Epithelial cell of esophagus (primary cell): Measurements from ENCODE around the genes SLC27A1 and INSL3.

- RRBS = 3% methylated on average over 7 of the region's 49 CpGs
These were observed 554 bp downstream of the TMEM221 start for GRCh38 chr19:17447721-17448507.

DNA sequence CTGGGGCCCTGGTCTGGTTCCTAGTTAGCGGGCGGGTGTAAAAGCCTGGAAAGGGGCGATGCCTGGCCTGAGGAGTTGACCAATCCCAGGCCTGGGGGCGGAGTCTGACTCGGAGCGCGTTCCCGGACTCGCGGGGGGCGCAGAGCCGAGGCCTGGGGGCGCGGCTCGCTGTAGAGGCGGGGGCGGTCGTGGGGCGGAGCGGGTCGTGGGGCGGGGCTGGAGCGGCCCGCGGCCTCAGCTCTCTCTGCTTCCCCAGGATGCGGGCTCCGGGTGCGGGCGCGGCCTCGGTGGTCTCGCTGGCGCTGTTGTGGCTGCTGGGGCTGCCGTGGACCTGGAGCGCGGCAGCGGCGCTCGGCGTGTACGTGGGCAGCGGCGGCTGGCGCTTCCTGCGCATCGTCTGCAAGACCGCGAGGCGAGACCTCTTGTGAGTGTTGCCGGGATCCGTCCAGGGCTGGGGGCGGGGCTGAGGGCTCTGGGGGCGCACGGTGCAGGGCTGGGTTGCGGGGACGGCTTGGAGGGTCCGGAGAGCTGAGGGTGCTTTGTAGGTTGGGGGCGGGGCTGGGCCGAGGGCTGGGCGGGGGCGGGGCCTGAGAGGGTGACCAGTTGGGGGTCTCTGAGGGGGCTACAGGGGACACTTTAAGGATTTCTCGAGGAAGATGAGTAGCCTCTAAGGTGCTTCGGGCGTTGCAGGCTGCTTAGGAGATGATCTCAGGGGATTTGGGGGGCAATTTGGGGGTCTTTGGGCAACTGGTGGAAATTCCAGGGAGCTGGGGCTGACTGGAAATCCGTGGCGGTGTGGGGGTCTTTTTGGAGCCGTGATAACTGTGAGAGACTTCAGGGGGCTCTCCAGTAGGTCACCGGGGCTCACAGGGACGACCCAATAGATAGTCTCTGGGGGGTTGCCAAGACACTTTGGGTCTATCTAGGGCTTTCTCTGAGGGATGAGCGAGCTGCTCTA lies at the start of gene SLC27A1:
SLC27A1 (plus strand) TSS at position 241 of the 958 bp plus-strand sequence.
- RRBS = 3% methylated on average over 6 of the region's 70 CpGs

DNA sequence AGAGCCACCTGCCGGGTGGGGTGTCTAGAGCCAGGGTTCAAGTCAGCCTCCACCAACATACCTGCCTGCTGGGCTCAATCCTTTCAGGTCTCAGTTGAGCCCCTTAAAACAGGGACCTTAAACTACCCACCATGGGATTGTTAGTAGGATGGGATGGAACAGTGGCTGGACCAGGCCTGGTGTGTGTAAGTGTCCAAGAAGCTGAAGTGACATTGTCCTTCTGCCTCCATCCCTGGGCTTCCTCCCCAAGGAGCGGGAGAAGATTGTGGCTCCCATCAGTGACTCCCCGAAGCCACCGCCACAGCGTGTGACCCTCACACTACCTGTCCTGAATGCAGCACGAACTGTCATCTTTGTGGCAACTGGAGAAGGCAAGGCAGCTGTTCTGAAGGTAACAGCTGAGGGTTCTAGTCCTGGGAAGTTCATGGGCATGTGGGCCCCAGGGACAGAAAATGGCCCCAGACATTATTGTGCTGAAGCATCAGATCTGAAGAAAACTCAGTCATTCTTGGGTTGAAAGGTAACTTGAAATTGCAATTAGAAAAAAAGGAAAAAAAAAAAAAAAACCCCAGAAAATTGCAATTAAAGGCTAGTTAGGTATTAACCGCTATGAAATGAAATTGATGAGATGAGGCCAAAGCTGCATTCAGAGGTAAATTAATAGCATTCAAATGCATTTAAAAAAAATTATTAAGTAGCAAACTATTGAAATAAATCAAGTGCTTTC lies 6.2 kb downstream of the PGLS start:
- RRBS = no CpG with 5 or more reads among the region's 7 CpGs

- RRBS = 100% methylated on average over 3 of the region's 13 CpGs
These were observed 22.4 kb downstream of the COLGALT1 start for GRCh38 chr19:17577837-17578280.

- RRBS = no CpG with 5 or more reads among the region's 24 CpGs
These were observed at the start of gene INSL3 for GRCh38 chr19:17821355-17821719. Gene INSL3 (minus strand): TSS chr19:17821519.

GRCh38 chr19:17836553-17837166 lies 11.1 kb downstream of the JAK3 start:
- RRBS = no CpG with 5 or more reads among the region's 9 CpGs

DNA sequence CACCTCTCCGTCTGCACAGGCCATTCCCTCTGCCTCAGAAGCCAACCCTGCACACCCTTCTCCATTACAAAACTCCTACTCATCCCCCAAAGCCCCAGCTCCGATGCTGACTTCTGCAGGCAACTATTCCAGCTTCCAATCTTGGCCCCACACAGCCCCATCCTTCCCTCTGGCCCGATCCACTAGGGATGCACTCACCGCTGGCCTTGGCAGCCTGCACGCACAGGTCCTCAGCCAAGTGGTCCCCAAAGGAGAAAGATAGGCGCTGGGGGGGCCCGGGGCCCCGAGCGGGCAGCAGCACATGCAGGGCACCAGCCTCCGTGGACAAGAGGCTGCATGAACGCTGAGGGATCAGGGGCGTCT lies 3.8 kb downstream of the JAK3 start:
- RRBS = no CpG with 5 or more reads among the region's 12 CpGs

DNA sequence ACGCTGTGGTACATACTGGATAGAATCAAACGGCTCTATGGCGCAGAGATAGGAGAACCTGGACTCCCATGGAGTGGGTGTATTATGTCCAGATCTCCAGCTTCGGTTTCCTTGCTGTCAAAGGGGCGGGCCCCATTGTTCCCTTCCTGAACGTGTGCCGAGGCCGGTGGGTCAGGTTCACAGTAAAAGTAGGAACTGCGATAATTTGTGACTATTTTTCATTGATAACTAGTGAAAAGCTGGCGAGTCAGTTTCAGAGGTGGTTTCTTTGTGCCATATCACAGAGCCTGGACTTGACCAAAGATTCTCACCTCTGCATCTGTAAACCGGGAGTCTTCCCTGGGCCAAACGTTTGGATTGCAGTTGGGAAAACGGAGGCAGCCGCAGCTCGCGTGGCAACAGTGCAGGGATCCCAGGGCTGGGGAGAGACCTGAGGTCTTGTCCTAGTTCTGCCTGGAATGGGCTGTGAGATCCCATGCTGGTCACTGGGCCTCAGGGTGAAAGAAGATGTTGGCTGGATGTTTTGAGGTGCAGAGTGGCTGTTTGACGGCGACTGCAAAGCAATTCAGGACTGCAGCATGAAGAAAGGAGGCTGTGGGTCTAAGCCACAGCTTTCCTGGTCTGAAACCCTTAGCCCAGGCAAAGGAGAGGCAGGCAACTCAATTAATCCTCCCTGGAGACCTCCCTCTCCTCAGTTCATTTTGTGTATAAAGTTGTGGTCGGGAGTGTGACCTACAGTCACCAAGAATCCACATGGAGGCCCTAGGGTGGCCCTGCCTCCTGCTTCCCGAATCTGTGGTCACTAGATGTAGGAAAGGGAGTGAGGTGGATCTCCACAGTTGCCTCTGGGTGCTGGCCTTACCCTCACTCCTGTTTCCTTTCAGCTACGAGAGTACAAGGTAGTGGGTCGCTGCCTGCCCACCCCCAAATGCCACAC lies 967 bp downstream of the RPL18A start:
- RRBS = no CpG with 5 or more reads among the region's 22 CpGs

DNA sequence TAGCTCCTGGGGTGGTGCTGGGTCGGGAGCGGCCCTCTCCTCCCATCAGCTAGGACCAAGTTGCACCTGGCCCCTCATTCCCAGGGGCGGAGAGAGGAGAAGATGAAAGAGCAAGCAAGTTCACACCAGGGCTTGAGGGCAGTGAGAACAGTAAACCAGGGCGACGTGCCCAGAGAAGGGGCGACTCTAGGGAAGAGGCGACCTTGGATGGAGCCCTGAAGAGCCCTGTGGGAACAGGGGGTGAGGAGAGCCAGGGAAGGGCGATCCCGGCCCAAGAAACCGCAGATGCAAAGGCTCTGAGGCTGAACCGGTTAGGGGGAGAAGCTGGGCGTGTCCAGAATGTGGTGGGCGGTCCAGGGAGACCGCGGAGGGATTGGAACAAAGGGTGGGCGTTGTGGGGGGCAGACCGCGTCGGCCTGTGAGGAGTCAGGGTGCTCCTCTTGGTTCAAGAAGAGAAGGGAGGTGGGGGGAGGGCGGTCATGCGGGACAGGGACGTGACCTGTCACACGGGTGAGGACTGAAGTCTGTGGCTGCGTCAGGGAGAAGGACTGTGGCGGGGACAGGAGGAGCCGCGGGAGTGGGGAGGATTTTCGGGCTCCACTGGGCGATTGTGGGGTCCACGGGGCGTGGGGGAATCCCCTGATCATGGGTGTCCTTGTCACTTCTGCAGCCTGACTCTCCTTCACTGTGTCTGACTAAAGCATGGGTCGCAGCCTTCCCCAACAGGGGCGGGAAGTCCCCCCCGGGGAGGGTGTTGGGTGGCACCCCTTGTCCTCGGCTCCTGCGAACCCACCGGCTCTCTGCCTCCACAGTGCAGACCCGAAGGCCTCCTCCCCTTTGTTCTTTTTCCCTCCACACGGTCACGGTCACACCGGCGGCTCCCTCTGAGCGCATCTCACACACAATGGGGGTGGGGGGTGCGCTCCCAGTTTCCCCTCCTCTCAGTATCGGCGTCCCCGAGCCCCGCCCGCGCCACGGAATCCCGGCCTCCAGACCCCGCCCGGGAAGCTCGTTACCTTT lies 16.6 kb upstream of the KCNN1 start:
- RRBS = 3% methylated on average over 8 of the region's 55 CpGs

DNA sequence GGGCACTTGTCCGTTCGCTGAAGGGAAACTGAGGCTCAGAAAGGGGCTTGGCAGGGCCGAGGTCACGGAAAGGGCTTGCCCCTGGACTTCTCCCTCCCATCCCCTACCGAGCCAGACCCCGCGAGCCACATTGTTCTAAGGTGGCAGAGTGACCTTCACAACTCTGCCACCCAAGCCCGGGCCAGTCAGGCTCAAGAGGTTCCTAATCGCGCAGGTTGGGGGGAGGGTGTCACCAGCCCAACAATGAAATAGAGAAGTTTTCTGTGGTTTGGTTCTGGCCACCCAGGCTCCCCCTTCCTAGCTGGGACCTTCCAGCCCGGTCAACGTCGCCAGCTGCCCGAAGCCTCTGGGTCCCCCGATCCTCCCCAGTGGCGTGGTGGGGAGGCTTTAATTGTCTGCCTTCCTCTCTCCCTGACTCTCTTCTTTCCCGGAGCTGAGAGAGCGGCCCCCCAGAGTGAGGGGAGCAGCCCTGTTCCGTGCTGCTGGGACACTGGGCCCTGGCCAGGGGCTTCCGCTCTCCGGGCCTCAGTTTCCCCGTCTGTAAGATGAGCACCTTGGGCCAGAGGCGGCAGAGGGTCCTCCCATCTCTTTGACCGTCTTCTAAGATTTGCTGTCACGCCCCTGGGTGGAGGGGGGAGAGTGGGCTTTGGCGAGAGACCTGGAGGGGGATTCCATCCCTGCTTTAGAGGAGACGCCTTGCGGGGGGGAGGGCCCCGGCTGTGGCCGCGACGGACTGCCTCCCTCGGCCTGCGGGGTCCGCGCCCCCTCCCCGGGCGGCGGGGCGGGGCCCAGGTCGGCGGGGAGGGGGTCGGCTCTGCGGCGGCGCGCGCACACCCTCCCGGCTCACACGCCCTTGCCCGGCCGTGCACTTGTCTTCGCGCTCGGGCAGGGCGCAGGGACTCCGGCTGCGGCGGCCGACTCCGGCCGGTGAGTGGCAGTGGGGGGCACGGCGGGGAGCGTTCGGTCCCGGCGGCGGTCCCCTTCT lies 15.2 kb upstream of the KCNN1 start:
- RRBS = 2% methylated on average over 40 of the region's 69 CpGs

GRCh38 chr19:18008708-18010043 lies 1.2 kb downstream of the ARRDC2 start:
- RRBS = no CpG with 5 or more reads among the region's 55 CpGs

DNA sequence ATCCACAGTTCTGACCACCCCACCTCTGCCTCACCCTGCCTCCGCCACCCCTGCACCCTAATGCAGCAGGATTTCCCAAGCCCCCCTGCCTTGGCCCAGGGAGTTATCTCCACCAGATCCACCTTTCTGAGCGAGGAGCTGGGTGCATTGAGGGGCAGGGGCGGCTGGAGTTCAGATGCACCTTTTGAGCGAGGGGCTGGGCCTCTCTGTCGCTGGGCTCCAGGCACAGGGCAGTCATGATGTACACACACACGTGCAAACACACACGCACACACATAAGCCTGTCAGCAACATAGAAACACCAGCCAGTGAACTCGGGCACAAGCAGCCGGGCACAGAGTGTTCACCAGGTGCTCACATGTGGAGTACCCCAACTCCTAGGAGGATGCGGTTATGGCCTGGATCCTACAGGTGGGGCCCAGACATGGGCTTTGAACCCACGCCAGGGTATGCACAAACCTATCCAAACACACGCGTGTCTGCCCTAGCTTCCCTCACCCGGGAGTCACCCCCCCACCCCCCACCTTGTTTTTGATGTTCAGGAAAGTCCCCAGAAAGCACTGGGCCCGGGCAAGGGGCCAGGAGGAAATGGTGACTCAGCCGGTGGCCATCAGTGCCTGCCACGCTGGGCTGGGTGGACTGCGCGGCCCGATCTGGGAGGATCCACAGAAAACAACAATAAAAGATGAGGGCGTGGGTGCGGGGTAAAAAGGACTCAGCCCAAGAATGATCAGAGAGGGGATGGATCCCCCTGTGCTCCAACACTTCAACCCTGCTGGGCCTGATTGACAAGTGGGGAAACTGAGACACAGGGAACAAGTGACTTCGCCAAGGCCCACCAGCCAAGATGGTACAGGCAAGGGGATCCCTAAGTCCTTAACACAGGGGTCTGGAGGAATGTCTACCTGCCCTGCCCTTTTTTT lies 13.3 kb downstream of the ARRDC2 start:
- RRBS = 4% methylated on average over 2 of the region's 23 CpGs

DNA sequence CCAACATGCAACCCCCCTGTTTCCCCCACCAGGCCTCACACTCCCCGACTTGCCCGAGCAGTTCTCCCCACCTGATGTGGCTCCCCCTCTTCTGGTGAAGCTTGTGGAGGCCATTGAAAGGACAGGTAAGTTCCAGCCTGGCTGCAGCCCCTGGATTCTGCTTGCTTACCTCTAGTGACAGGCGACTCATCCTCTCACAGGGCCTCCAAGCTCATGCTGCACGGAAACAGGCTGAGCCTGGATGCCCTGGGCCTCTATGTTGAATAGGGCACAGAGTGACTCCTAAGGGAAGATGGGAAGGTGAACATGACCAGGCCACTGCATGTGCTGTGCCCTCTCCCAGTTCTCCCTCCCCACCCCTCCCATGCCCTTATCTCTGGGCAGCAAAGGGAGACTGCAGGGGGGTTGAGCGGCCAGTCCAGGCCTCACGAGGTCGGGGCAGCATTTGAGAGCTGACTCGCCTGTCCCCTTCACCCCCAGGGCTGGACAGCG lies 7.5 kb downstream of the PIK3R2 start:
- RRBS = no CpG with 5 or more reads among the region's 9 CpGs

- RRBS = no CpG with 5 or more reads among the region's 21 CpGs
These were observed 1.5 kb downstream of the IFI30 start for GRCh38 chr19:18174832-18175806.

GRCh38 chr19:18185725-18186254 lies 7.2 kb upstream of the MPV17L2 start:
- RRBS = no CpG with 5 or more reads among the region's 9 CpGs

DNA sequence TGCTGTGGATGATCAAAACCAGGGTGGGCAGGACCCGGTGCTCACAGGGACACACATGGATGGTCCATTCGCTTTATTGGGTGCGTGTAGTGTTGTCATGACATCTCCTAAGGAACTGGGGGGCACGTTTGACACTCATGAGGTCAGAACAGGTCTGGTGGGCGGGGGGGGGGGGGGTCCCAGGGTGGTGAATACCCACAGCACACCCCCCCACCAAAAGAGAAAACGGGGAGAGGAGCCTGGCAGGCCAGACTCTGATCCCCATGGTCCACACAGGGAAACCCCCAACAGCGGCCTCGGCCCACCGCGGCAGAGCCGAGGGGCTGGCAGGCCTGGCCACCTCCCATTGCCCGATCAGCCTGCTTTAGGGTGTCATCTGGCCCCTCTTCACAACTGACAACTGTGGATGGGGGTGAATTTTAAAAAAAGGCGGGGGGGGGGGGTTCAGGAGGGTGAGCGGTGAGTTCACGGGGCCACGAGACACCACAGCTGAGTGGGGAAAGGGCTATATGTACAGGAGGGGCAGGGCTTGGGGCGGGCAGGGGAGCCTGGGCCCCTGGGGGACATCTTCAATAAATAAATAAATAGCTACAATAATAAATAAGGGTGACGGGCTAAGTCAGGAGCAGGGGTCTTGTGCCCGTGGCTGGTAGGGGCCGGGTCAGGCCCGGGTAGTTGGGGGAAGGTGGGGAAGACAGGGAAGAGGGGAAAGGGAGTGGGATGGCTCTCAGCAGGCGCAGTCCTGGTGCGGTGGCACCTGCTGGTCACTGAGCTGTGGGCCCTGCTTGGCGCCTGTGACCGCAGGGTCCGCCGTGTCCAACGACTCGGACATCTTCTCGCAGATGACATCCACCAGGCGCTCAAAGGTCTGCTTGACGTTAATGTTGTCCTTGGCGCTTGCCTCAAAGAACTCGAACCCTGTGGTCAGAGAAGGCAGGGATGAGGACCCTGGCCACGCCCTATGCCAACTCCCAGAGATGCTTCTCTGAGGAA lies 4.0 kb downstream of the MPV17L2 start:
- RRBS = no CpG with 5 or more reads among the region's 35 CpGs

DNA sequence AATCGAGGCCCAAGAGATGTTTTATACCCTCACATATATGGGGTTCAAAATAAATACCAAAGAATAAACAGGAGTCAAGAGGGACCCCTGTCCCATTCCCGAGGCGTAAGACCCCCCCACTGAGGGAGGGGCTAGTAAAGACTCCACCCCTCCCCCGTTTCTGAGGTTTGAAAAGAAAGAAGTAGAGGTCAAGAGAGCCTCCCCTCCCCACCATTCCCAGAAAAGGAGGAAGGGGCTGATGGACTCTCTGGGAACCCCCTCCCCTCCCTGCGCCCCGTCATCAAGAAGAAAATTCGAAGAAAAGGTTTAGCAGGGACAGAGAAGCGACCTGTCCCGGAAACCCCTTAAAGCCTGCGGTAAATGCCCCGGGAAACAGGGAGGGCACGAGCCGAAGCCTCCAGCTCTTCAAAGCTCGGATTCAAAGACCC lies 716 bp upstream of the RAB3A start:
- RRBS = 2% methylated on average over 4 of the region's 14 CpGs

DNA sequence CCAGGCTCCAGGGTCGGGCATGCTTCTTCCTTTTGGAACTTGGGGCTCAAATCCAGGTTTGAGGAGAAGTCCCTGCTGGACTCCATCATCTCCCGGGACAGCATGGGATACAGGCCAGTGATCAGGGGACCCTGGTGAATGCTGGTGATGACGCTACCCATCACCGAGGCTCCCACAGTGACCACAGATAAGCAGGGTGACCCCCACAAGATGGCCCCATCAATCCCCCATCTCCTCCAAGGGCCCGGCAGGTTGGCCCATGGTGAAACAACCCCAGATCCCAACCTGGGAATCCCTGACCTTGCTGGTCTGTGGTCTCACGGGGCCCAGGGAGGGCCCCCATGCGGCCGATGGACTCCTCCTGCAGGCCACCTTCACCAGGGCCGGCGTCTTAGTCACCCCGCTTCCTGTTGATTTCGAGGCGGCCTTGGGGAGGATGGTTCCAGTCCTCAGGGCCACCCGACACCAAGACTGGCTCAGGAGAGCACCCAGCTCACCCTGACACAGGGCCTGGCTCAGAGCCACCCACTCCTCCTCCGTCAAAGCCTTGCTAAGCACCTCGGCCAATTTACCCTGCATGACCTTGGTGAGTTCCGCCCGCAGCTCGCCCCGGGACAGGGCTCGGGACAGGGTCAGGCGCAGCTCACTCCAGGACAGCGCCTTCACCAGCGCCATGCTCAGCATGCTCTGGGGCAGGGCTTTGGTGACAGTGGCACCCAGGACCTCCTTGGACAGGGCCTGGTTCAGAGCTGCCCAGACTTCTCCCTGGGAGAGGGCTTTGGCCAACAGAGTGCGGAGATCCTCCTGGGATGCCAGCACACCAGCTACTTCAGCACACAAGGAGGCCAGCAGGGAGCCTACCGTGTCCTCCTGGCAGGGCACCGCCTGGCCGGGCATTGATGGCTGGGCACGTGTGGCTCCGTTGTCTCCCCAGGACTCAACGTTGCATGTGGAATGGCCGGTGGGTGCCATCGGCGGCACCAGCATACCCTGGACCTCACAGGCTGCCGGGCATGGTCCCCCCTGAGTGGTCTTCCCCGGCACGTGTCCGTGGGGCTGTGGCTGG lies 9.9 kb downstream of the IQCN start:
- RRBS = 91% methylated on average over 7 of the region's 38 CpGs

DNA sequence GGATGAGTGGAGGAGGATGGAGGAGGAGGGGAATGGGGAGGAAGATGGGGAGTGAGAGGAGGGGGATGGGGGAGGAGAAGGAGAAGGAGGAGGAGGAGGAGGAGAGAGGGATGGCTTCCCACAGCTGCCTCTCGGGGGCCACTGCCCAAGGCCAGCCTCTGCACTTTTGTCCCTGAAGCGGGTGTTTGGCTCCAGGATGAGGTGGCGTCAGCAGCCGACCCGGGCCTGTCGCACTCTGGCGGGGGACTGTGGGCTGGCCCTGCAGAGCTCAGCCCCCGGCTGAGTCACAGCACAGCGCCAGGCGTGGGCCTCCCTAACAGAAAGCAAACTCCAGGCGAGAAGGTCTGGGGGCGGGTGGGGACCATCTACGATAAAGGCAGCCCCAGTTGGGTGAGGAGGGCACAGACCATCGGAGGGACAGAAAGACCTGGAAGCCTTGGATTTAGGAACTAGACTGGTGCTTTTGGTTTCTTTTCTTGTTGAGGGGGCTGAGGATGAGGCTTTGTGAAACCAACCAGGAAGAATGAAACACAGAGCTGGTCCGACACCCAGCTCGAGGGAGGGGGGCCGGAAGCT lies 18.4 kb downstream of the LSM4 start:
- RRBS = 3% methylated on average over 4 of the region's 17 CpGs

- RRBS = no CpG with 5 or more reads among the region's 14 CpGs
These were observed 2.0 kb downstream of the LSM4 start for GRCh38 chr19:18320774-18321475.